Mammary epithelial cell (primary cell): ENCODE results near the genes GRIN3B and ADAMTSL5.

DNA sequence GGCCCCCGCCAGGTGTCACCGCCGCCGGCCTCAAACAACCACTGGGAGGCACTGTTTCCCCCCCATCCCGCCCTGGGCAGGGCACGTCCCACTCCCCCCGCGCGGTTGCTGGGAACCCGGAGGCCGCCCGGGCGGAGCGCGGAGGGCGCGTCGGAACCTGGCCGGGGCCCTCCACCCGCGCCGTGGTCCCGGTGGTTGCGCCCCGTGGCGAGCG, at the start of gene GRIN3B:
TSS of gene GRIN3B (plus strand) at position 213 of the 214 bp plus-strand sequence.
- CAGE, long polyA plus RNA: no peak
- RRBS: 3% methylated on average over 11 of the region's 27 CpGs

DNA sequence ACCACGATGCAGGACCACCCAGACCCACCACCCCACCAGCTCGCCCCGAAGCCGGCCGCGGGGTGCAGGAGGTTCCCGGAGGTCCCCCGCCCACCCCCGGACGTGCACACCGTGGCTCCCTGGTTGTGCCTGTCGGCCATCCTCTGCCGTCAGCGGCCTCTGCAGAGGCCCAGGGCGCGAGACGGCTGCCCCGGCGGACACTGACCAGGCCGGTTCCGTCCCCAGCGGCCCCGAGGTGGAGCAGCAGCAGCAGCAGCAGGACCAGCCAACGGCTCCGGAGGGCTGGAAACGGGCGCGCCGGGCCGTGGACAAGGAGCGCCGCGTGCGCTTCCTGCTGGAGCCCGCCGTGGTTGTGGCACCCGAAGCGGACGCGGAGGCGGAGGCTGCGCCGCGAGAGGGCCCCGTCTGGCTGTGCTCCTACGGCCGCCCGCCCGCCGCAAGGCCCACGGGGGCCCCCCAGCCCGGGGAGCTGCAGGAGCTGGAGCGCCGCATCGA, 8.8 kb downstream of the GRIN3B start:
- CAGE, long polyA plus RNA: no peak
- RRBS: 63% methylated on average over 13 of the region's 55 CpGs

- CAGE, long polyA plus RNA: no peak
- RRBS: 1% methylated on average over 70 of the region's 133 CpGs
Observed at GRCh38 chr19:1104214-1105312, 769 bp downstream of the GPX4 start.

DNA sequence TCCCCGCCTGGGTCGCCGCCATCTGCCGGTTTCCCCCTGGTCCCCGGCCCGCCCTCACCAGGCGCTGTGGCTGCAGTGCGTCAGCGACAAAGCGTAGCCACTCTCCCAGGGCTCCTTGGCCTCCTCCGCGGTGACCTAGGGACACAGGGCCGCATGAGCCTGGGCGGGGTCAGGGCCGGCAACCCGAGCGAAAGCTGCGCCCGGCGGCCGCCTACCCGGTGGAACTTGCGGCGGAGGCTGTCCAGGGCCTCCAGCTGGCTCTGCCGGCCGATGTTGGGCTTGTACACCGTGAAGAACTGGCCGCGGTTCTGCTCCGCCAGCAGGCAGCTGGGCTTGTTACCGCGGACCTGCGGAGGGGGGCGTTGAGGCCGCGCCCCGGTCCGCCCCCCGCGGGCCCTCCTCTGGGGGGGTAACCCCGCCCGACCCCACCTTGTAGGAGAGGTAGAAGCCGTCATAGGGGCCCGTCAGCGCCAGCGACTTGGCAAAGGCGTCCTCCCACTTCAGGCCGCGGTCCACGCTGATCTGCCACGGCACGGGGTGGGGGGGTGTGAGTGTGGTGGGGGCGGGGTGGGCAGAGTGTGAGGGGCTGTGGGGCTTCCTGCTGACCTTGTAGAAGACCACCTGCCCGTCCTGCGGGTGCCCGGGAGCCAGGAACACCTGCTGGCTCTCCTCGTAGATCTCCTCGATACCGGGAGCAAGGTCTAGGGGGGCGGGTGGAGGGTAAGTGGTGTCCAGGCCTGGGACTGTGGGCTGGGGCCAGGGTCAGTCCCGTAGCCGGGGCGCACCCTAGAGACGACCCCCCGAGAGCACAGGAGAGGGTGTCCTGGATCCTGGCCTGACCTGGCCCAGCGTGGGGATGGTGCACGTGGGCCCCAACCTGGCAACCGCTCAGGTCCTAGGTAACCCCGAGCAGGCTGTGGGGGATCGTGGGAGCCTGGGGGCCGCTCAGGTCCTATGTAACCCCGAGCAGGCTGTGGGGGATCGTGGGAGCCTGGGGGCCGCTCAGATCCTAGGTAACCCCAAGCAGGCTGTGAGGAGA, 5.6 kb downstream of the GPX4 start:
- CAGE, long polyA plus RNA: no peak
- RRBS: 95% methylated on average over 10 of the region's 74 CpGs

DNA sequence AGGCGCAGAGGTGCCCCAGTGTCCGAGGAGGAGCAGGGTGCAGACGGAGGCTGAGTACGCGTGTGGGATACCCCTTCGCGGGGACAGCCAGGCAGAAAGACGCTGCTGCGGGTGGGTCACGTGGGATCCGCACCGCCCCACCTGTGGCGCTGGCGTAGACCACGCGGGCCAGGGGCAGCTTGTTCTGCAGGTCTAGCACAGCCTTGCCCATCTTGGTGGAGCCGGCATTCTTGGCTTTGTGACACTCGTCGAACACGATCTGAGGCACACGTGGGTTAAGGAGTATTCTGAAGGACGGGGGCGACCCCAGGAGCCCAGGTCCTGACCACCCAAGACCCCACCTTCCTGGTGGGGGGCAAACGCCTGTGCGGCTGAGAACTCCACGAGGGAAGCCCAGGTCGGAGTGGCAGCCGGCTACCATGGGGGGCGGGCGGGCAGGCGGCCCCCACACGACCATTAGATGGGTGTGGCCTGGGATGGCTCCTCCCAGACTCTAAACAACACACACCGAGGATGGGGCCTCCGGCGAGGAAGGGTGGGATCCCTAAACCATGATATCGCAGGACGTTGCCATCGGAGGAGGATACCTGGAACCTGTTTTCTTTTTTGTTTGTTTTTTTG, 16.1 kb downstream of the GPX4 start:
- CAGE, long polyA plus RNA: no peak
- RRBS: no CpG with 5 or more reads among the region's 38 CpGs

DNA sequence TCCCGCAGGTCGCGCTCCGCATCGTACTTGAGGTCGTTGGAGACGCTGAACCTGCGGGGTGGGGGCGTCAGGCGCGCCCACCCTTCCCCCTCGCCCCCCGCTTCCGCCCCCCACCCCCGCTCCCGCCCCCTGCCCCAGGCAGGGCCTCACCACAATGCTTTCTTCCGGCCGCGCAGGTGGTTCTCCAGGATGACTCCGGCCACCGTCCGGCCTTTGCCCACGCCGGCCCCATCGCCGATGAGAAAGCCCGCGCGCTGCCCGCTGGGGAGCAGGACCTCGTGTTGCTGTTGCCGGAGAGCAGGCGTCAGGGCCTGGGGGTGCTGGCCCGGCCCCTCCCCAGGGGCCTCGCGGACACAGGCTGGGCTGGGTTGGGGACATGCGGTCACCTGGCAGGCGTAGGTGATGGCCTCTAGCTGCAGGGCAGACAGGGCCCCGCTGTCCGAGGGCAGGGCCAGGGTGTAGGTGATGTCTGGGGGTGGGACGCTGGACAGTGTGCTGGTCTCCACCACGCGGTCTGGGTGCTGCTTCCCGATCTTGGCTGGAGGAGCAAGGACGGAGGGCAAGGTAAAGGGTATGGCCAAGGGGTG, 18.8 kb downstream of the GPX4 start:
- CAGE, long polyA plus RNA: no peak
- RRBS: 93% methylated on average over 9 of the region's 45 CpGs

- CAGE, long polyA plus RNA: no peak
- RRBS: 92% methylated on average over 16 of the region's 34 CpGs
Observed at GRCh38 chr19:1229787-1230003, 8.1 kb downstream of the CBARP start.

- CAGE, long polyA plus RNA: no peak
- RRBS: no CpG with 5 or more reads among the region's 22 CpGs
Observed at GRCh38 chr19:1251354-1251695, 2.9 kb downstream of the MIDN start.

DNA sequence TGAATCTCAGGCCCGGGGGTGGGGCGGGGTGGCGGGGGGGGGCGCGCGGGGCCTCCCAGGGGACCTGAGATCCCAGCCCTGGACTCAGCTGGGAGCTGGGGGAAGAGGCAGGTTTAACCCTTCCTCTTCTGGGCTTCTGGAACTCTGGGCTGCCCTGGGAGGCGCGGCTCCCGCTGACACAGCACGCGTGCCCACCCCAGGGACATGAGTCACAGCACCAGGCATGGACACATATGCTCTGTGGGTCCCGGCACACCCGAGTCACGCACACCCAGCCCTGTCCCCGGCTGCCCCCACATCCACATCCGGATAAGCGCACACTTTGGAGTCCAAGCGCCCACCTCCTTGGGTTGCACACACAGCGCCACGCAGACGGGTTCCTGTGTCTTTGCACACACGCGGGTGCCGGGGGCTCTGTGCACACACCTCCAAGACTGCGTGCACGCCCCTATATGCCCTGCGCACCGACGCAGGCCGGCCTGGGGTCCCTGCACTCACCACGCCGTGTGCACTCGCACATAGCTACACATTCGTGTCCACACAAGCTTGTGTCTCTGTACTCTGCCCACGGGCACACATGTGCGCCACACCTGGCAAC, 3.3 kb upstream of the CIRBP start:
- CAGE, long polyA plus RNA: no peak
- RRBS: 2% methylated on average over 17 of the region's 36 CpGs

- CAGE, long polyA plus RNA: no peak
- RRBS: under 1% methylated on average over 38 of the region's 71 CpGs
Observed at GRCh38 chr19:1269475-1270512, 662 bp downstream of the CIRBP start.

DNA sequence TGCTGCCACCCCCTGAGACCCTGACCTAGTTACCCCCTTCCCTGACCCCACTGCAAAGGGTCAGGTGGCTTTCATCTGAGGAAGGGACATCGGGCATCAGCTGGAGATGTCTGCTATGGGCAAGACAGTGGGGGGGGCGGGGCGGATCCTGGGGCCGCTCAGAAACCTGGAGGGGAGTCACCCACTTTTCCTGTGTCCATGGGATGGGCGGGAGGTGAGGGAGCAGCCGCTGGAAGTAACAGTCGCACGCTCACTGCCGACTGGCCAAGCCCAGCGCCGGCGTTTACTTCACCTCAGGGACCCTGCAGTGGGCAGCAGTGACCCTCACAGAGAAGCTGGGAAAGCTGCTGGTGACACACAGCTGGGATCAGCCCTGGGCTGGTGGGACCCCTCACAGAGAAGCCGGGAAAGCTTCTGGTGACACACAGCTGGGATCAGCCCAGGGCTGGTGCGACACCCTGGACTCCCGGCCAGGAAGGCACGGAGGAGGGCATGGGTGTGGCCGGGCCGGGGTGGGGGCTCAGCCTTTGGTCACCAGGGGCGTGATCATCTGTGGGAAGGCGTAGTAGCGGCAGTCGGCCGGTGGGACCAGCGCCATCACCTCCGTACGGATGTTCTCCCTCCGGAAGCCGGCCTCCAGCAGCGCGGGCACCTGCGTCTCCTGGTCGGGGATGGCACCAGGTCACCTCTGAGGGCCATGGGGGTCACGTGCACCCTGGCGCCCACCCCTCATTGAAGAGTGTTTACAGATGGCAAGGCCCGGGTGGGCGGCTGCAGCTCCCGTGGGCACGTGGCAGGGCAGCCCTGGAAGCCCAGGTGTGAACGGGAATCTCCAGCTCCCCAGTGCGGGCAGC, 4.3 kb downstream of the GAMT start:
- CAGE, long polyA plus RNA: no peak
- RRBS: 89% methylated on average over 19 of the region's 40 CpGs

DNA sequence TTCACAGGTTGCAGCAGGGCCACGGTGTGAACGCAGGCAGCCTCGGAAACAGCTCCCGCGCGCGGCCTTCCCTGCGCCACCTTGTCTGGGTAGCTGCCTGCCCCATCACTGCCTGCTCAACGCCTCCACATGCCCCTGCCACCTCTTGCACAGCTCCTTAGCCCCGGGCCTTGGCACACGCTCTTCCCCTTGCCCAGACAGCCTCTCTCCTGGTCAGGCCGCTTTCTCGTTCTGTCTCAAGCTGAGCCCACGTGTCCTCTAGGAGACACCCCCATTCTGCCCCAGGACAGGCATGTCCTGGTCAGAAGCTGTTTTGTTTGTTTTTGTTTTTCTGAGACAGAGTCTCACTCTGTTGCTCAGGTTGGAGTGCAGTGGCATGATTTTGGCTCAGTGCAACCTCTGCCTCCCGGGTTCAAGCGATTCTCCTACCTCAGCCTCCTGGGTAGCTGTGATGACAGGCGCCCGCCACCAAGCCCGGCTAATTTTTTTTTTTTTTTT, 1.4 kb upstream of the GAMT start:
- CAGE, long polyA plus RNA: no peak
- RRBS: no CpG with 5 or more reads among the region's 19 CpGs

DNA sequence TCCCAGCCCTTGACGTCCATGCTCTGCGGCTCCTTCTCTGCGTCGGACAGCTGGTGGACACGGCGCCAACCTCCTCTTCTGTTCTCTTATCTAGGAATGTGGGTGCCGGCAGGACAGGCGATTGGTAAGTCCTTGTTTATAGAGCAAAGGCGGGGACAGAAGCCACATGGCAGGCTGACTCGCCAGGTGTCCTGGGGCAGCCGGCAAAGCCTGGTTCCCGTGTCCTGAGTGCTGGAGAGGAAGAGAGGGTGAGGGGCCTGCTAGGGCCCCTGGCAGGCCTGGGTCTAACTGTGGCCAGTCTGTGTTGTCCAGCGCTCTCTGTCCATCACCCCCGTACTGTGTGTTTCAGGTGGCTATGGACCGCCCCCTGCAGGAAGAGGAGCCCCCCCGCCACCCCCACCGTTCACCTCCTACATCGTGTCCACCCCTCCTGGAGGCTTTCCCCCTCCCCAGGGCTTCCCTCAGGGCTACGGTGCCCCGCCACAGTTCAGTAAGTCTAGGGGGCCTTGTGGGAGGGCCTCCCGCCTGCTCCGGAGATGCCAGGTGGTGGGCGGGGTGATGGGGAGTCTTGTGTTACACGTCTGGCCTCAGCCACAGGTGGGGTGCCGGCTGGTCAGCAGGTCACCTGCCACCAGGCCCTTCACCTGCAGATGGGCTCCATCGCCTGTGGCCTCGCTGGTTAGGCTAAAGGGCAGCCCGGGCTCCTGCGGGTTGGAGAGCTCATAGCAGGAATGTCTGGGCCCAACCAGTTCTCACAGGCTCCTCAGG, 8.1 kb upstream of the RPS15 start:
- CAGE, long polyA plus RNA: no peak
- RRBS: 91% methylated on average over 10 of the region's 29 CpGs

- CAGE, long polyA plus RNA: no peak
- RRBS: no CpG with 5 or more reads among the region's 12 CpGs
Observed at GRCh38 chr19:1501085-1501632, 10.2 kb downstream of the REEP6 start.

DNA sequence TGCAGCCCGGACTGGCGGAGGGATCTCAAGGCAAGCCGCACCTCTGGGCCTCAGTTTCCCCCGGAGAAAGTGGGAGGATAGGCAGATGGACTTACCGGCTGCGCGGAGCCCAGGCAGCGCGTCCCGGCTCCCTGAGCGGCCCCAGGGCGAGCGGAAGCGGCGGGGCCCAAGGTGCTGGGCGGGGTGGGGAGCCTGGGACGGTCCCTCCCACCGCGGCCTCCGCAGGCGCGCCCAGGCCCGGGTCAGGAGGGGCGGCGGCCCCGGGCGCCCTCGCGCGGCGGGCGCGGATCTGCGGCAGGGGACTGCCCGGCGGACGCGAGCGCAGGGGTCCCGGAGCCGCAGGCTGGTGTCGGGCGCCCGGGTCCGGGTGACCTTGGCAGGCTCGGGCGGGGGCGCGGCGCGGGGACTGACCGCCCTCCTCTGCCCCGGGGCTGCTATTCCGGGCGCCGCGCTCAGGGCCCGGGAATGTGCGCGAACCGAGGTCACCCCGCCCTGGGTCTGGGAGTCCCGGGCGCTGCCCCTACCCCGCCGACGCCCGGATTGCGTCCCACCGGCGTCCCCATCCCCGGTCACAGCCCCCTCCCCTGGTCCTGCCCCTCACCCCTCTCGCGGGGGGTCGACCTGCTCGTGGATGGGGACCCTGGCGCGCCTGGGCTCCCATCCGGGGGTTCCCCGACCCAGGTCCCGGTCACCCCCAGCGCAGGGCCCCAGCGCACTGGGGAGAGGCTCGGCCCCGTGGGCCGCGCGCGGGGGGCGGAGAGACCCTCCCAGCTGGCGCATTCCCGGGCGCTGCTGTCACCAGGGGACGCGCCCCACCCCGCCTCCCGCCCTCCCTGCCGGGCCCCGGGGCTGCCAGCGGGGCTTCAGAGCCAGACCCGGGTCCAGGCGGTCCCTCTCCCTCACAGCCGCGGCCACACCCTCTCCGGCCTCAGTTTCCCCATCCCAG, at the start of gene ADAMTSL5:
TSS of gene ADAMTSL5 (minus strand) at position 152 of the 946 bp plus-strand sequence.
- CAGE, long polyA plus RNA: no peak
- RRBS: 2% methylated on average over 50 of the region's 105 CpGs

DNA sequence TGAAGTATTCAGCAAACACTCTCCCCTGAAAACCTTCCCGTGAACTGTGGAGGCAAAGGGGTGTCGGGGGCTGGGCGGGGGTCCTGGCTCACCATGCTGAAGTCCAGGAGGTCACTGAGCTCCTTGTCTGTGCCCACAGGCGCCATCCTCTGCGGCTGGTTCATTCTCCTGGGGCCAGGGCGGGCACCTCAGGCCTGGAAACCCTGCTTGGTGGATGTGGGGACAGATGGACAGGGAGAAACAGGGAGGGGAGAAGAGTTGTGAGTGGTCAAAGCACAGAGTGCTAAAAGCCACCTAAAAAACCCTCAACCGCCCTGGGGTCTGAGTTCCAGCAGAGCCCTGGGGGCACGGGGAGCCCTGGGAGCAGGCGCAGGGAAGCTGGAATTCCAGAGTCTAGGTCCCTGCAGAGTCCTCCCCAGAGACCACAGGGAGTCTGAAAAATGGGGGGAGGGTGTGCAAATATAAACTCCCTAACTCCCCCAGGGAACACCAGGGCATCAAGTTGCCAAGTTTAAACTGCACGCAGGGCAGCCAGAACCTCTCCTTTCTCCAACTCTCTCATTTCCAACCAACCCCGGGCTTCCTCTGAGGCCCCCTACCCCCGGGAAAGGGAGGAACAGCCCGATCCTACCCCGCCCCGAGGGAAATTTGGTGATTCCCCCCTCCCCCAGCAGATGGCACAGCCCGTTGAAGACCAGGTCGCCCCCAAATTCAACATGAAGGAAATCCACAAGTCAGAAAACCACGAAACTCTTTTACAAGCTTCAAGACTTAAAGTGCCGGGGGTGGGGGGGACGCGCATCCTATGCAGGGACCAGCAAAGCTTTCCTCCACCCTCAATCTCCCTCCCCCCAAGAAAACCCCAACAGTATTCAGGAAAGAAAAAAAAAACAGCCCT, 2.1 kb downstream of the TCF3 start:
- CAGE, long polyA plus RNA: no peak
- RRBS: no CpG with 5 or more reads among the region's 21 CpGs

GRCh38 chr19:1657587-1658315, 5.3 kb upstream of the TCF3 start:
- CAGE, long polyA plus RNA: no peak
- RRBS: 3% methylated on average over 4 of the region's 27 CpGs

GRCh38 chr19:1668316-1669557, 16.3 kb upstream of the TCF3 start:
- CAGE, long polyA plus RNA: no peak
- RRBS: 0% methylated on average over 1 of the region's 25 CpGs

DNA sequence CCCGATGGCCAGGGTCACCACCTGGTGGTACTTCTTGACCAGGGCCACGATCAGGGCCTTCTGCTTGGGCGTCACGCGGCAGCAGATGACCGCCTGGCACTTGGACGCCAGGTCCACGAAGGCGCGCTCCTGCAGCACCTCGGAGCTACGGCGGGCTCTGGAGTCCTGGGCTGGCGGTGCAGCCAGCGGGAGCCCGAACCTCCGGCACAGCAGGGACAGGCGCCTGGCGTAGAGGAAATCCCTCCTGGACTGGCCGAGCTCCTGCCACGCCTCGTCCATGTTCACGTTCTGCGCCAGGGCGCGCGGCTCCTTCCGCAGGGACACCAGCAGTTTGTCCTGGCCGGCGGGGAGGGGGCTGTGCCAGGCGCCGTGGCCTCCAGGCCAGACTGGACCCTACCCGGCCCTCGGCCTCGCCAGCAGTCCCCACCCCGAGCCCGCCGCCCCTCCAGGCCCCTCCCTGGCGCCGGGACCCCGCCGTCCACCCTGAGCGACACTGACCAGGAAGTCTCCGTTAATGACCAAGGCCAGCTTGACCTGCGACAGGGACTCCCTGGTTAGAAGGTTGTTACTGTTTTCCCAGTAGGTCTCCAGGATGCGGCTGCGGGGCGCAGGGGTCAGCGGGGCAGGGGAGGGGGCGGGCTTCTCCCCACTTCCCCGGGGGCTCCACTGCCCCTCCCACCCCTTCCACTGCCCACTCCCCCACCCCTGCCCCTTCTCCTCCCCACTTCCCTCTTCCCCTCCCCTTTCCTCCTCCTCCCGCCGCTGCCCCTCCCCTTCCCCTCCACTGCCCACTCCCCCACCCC, 22.5 kb downstream of the ATP8B3 start:
- CAGE, long polyA plus RNA: no peak
- RRBS: 51% methylated on average over 12 of the region's 53 CpGs

GRCh38 chr19:1813229-1814027, 1.4 kb upstream of the ATP8B3 start:
- CAGE, long polyA plus RNA: no peak
- RRBS: no CpG with 5 or more reads among the region's 13 CpGs